Keratinocyte (primary cell): ENCODE data around the gene NOL4.

DNA sequence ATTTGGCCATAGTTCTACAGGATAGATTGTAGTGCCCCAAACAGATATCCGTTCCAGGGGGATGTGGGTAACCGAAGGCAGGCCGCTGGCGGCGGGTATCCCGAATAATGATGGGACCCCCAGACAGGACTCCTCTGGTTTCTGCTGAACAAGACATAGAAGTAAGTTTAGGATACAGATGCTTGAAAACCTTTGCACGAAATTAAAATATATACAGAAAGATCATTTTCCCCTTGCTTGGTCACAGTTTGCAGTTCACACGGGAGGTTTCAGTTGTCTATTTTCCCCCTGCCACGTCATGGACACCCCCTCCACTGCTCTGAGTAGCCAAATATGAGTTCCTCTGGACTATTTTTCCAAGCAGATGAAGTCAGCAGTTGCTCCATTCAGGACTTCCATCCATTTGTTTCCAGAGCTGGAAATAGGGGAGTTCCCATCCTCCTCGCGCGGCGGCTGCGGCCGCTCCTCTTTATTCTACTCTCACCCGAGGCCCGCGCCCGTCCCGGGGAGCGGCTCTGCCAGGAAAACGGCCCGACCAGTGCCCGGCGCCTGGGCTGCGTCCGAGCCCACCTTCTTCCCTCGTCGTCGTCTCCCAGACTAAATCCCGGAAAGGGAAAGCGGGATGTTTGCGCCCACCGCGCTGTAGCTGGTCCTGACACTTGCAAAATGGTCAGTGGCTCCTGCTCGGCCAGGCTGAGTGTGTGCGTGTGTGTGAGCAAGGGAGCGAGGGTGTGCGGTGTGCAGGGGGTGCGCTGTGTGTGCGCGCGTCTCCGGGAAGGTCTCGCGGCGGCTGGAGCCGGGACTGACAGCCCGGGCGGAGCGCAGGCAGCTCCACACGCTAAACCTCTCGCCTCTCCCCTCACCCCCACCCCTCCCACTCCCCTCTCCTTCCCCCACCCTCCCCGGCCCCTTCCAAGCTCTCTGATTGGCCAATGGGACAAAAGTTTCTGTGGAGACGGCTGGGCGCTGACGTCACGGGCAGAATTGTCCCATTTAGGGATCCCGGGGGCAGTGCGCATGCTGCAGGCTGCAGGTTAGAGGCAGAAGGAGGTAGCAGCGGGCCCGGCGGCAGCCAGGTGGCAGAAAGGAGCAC is at the start of gene NOL4:
Gene NOL4 (minus strand): TSS at position 840 of the 1,093 bp plus-strand sequence.
CAGE:
- cytosol, long polyA minus RNA: no peak
- cytosol, long polyA plus RNA: no peak
- long polyA plus RNA: no peak
- nucleus, long polyA minus RNA: no peak
- nucleus, long polyA plus RNA: no peak

CAGE:
- cytosol, long polyA minus RNA: no peak
- cytosol, long polyA plus RNA: no peak
- long polyA plus RNA: no peak
- nucleus, long polyA minus RNA: no peak
- nucleus, long polyA plus RNA: no peak
Measured at GRCh38 chr18:34495422-34495621, 214.8 kb upstream of the DTNA start.

GRCh38 chr18:34807310-34807888 is 97.3 kb downstream of the DTNA start:
CAGE:
- cytosol, long polyA minus RNA: no peak
- cytosol, long polyA plus RNA: no peak
- long polyA plus RNA: no peak
- nucleus, long polyA minus RNA: no peak
- nucleus, long polyA plus RNA: no peak

CAGE:
- cytosol, long polyA minus RNA: no peak
- cytosol, long polyA plus RNA: no peak
- long polyA plus RNA: no peak
- nucleus, long polyA minus RNA: no peak
- nucleus, long polyA plus RNA: no peak
Measured at GRCh38 chr18:34853058-34853563, 143.0 kb downstream of the DTNA start.

DNA sequence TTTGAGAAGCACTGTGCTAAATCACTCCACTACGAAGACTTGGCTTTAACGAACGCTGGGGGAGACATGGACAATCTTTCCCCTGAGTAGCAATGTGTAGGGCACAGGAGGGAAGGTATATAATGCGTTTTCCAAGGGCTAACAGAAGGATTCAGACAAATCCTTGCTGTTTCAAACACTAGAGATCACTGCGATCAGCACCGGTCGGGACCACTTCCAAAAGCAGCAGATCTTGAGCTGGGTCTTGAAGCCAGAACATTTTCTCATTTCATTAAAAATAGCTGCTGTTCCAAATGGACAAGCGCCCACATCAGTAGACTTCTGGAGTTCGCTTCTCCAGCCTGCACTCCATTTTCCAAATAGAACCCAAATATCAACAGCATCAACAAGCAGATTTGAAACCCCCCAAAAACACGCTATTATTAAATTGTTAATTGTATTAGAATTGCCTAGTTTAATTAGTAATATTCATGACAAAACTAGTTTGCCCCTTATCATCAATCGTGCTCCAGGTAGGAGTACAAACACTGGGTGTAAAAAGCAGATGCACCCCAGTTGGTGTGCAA is 65.0 kb upstream of the MAPRE2 start:
CAGE:
- cytosol, long polyA minus RNA: no peak
- cytosol, long polyA plus RNA: no peak
- long polyA plus RNA: no peak
- nucleus, long polyA minus RNA: no peak
- nucleus, long polyA plus RNA: no peak

DNA sequence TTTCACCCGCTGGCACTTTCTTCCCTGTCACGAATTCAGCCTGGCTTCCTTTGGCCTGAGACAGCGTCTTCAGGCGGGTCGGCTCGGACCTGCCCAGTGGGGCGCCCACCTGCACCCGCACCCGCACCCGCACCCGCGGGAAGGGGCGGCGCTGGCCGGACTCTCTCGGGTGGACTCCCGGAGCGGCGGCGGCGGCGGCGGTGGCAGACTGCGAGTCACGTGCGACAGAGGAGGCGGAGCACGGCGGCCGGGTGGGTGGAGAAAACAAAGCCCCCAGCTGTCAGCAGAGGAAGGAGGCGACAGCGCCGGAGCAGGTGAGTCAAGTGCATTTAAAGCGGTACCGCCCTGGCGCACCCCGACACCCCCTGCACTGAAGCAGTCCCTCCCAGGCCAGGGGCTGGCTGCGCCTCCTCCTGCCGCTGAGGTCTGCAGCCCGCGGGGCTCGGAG is 64.4 kb upstream of the MAPRE2 start:
CAGE:
- cytosol, long polyA minus RNA: no peak
- cytosol, long polyA plus RNA: no peak
- long polyA plus RNA: no peak
- nucleus, long polyA minus RNA: no peak
- nucleus, long polyA plus RNA: no peak

CAGE:
- cytosol, long polyA minus RNA: no peak
- cytosol, long polyA plus RNA: no peak
- long polyA plus RNA: no peak
- nucleus, long polyA minus RNA: no peak
- nucleus, long polyA plus RNA: no peak
Measured at GRCh38 chr18:35159007-35159365, 81.8 kb upstream of the ZNF397 start.

DNA sequence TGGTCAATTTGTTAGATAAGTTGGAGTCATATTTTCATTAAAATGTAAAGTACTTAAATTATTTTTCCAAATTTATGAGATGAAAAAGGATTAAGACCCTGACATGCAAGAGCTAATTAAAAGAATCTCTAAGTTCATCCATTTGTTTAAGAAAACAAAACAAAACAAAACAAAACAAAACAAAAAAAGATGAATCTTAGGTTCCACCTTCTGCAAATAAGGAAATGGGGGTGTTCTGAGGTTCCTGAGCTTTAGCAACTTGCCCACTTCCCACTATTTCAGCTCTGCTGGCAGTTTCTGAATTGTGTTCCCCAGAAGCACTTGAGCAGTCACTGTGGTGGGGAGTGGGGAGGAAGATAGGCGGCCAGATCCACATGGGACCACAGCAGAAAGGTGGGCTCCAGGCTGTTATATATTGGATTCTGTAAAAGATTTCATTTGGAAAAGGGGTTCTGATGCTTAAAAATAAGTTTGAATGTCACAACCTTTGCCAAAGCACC is 20.3 kb downstream of the INO80C start:
CAGE:
- cytosol, long polyA minus RNA: no peak
- cytosol, long polyA plus RNA: no peak
- long polyA plus RNA: no peak
- nucleus, long polyA minus RNA: no peak
- nucleus, long polyA plus RNA: no peak

DNA sequence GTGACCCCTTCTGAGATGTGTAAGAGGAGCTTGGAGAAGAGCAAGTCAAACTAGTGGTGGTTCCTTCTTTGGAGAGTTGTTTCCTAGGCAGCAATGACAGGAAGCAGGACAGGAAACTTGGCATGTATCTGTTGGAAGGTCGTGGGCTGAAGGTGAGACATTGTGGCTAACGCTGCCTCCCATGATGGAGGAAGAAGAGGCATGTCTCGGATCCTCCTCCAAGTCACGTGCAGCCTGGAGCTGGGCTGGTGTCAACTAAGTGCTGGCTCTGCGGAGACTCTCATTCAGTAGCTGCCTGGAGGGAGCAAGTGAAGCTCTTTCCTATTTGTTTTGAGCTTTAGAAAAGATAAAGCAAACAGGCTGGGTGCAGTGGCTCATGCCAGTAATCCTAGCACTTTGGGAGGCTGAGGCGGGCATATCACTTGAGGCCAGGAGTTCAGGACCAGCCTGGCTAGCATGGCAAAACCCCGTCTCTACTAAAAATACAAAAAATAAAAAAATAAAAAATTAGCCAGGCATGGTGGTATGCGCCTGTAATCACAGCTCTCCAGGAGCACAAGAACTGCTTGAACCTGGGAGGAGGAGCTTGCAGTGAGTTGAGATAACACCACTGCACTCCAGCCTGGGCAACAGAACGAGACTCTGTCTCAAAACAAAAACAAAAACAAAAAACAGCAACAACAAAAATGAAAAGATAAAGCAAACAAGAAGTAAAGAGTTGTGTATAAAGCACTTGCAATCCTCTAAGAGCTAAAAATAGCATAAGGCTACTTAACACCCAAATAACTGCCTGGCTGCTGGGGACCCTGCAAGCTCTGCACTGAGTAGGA is 28.2 kb upstream of the INO80C start:
CAGE:
- cytosol, long polyA minus RNA: no peak
- cytosol, long polyA plus RNA: no peak
- long polyA plus RNA: no peak
- nucleus, long polyA minus RNA: no peak
- nucleus, long polyA plus RNA: no peak

CAGE:
- cytosol, long polyA minus RNA: no peak
- cytosol, long polyA plus RNA: no peak
- long polyA plus RNA: start-site peak on the plus strand at chr18:35581022-35581857, 134 and 110 reads in 2 replicates
- nucleus, long polyA minus RNA: no peak
- nucleus, long polyA plus RNA: no peak
Measured at GRCh38 chr18:35580517-35581658, 652 bp upstream of the GALNT1 start.

DNA sequence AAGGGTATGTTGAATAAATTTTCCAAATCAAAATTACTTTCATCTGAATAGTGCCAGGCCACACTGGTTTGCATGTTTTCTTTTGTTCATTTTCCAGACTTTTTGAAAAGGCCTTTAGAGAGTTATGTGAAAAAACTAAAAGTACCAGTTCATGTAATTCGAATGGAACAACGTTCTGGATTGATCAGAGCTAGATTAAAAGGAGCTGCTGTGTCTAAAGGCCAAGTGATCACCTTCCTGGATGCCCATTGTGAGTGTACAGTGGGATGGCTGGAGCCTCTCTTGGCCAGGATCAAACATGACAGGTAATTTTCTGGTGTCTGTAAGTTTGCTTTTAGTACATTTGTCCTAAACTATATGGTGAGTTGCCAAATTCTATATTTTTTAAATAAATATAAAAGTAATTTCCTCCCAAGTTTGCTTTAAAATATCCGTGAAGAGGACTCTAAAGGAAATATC is 101.8 kb downstream of the GALNT1 start:
CAGE:
- cytosol, long polyA minus RNA: no peak
- cytosol, long polyA plus RNA: no peak
- long polyA plus RNA: no peak
- nucleus, long polyA minus RNA: no peak
- nucleus, long polyA plus RNA: no peak

GRCh38 chr18:35998465-35999068 is 26.1 kb downstream of the C18orf21 start:
CAGE:
- cytosol, long polyA minus RNA: no peak
- cytosol, long polyA plus RNA: no peak
- long polyA plus RNA: no peak
- nucleus, long polyA minus RNA: no peak
- nucleus, long polyA plus RNA: no peak

DNA sequence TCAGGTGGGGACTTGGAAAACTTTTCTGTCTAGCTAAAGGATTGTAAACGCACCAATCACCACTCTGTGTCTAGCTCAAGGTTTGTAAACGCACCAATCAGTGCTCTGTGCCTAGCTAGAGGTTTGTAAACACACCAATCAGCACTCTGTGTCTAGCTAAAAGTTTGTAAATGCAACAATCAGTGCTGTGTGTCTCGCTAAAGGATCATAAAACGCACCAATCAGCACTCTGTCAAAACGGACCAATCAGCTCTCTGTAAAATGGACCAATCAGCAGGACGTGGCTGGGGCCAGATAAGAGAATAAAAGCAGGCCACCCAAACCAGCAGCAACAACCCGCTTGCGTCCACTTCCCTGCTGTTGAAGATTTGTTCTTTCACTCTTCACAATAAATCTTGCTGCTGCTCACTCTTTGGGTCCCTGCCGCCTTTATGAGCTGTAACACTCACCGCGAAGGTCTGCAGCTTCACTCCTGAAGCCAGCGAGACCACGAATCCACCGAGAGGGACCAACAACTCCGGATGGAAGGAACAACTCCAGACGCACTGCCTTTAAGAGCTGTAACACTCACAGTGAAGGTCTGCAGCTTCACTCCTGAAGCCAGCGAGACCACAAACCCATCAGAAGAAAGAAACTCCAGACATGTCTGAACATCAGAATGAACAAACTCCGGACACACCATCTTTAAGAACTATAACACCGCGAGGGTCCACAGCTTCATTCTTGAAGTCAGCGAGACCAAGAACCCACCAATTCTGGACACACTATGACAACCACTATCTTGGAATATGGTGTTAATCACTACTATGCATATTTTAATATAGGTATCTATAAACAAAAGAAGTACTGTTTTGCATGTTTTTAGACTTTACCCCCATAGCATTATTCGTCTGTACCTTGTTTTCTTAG is 2.7 kb downstream of the RPRD1A start:
CAGE:
- cytosol, long polyA minus RNA: no peak
- cytosol, long polyA plus RNA: no peak
- long polyA plus RNA: no peak
- nucleus, long polyA minus RNA: no peak
- nucleus, long polyA plus RNA: no peak

CAGE:
- cytosol, long polyA minus RNA: no peak
- cytosol, long polyA plus RNA: no peak
- long polyA plus RNA: no peak
- nucleus, long polyA minus RNA: no peak
- nucleus, long polyA plus RNA: no peak
Measured at GRCh38 chr18:36127985-36128810, 942 bp downstream of the SLC39A6 start.

DNA sequence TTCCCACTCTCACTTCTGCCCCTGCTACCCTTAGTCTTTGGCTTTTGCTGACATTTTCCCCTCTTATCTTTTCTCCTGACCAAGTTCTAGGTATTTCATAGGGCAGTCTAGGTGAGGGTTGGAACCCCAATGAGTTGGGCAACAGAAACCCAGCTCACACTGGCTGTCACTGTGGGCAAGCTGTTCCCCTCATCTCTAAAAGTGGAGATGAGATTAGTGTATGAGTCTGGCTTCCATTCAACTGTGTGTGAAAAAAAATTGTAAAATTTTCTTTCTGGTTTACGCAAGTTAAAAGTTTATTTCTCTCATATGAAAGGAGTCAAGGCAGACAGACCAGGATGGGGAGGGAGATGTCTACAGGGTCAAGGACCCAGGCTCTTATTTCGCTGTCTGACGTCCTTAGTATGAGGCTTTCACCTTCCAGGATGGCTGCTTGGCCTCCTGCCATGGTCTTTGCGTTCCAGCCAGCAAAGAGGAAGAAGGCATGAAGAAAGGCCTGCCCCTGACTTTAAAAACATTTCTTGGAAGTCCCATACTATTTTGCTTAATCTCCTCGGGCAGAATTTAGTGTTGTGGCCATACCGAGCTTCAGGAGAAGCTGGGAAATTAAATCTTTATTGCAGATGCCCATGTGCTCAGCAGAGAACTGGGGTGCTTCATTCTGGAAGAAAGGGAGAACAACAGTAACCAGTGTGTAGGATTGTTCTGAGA is 7.4 kb upstream of the MOCOS start:
CAGE:
- cytosol, long polyA minus RNA: start-site peak on the plus strand centred at position 618 of the sequence, 118 bp wide, 5 reads
- cytosol, long polyA plus RNA: no peak
- long polyA plus RNA: no peak
- nucleus, long polyA minus RNA: no peak
- nucleus, long polyA plus RNA: no peak

DNA sequence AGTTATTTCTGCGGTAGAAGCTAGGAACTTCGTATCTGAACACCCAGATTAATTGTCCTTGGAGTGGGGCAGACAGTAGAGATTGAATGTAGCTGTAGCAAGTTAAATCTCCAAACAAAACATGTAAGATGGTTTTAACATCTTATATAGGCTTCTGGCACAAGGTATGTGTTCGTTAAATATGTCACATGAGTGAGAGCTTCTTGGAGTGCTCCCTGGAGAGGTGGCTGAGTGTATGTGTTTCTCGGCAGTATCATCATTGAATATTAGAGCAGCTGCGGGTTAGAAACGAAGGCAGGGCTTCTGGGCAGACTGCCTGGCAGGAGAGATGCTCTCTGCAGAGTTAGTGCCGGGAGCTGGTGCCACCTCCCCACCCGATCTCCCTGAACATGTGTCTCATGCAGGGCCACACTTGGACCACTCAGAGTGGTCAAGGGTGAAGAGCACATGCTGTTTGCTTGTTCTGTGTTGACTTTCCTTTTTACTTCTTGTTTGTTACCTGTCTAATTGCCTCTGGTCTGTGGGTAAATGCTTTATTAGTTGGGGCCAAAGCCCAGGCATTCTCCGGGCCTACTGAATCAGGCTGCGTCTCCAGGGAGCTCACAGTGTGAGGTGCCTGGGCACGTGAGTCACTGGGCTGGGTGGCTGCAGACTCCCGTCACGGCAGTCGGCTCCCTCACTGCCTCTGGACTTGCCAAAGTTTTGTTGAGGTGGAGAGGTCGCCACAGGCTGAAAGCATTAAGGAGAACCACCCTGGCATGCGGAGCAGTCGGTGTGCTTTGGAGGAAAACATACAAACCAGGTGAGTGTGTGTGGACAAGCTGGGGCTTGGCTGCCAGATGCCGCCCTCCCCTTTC is 246.6 kb downstream of the FHOD3 start:
CAGE:
- cytosol, long polyA minus RNA: no peak
- cytosol, long polyA plus RNA: no peak
- long polyA plus RNA: no peak
- nucleus, long polyA minus RNA: no peak
- nucleus, long polyA plus RNA: no peak

CAGE:
- cytosol, long polyA minus RNA: no peak
- cytosol, long polyA plus RNA: no peak
- long polyA plus RNA: no peak
- nucleus, long polyA minus RNA: no peak
- nucleus, long polyA plus RNA: no peak
Measured at GRCh38 chr18:36628703-36629271, 200.0 kb downstream of the TPGS2 start.

GRCh38 chr18:36663187-36663668 is 165.6 kb downstream of the TPGS2 start:
CAGE:
- cytosol, long polyA minus RNA: no peak
- cytosol, long polyA plus RNA: no peak
- long polyA plus RNA: no peak
- nucleus, long polyA minus RNA: no peak
- nucleus, long polyA plus RNA: no peak

CAGE:
- cytosol, long polyA minus RNA: no peak
- cytosol, long polyA plus RNA: no peak
- long polyA plus RNA: no peak
- nucleus, long polyA minus RNA: no peak
- nucleus, long polyA plus RNA: no peak
Measured at GRCh38 chr18:36672195-36672865, 156.5 kb downstream of the TPGS2 start.

DNA sequence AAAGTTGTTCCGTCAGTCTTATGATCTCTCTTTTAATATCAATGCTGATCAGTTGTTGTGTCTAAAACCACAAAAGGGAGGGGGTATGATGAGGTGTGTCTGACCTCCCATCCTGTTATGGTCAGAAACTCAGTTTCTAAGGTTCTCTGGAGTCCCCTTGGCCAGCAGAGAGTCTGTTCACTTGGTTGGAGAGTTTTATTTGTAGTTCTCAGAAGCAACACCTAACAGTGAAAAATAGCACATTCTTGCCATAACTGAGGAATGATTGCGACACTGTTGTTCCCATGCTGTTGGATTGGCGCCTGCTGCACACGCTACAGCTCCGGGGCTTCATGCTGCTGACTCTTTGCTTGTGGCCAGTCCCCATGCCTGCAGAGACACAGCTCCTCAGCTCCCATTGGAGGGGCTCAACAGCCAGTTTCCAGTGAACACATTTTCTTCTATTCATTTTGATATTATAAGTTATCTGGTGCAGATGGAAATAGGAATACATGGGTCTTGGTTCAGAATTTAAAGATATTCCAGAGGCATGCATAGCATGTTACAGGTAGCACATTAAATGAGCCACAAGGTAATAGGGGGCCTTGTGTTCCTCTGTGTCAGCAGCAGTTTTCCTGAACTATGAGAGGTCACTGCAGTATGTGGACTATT is 42.1 kb downstream of the TPGS2 start:
CAGE:
- cytosol, long polyA minus RNA: no peak
- cytosol, long polyA plus RNA: no peak
- long polyA plus RNA: no peak
- nucleus, long polyA minus RNA: no peak
- nucleus, long polyA plus RNA: no peak